ENCODE measurements around the gene SGK1.

- PRO-cap = unidirectional peak, minus-strand start at chr6:134175728
CAGE:
- cytosol, long polyA plus RNA = no peak
- long polyA plus RNA = no peak
- nucleus, long polyA plus RNA = no peak
Observed at GRCh38 chr6:134175403-134176089, 123.1 kb upstream of the SLC2A12 start.

- PRO-cap = no peak
CAGE:
- cytosol, long polyA plus RNA = no peak
- long polyA plus RNA = no peak
- nucleus, long polyA plus RNA = no peak
Observed at GRCh38 chr6:134303469-134304934, 13.9 kb downstream of the SGK1 start.

DNA sequence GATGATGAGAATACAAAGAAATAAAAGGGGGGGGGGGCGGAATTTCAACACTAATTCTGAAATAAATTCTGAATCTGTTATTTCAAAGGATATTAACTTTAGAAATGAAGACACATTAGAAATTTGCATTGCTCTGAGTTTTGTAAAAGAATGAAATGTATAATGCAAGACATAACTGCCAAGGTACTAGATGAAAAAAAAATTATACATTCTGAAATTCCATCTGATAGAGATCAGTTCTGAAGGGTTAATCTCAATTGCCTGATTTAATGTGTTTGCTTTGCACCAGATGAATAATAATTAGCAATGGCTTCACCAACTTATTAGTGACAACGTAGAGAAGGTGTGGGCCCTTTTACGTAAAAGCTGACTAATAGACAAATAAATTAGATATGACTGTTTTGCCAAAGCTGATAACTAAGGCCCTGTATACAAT, 11.0 kb downstream of the SGK1 start:
- PRO-cap = no peak
CAGE:
- cytosol, long polyA plus RNA = no peak
- long polyA plus RNA = no peak
- nucleus, long polyA plus RNA = no peak

DNA sequence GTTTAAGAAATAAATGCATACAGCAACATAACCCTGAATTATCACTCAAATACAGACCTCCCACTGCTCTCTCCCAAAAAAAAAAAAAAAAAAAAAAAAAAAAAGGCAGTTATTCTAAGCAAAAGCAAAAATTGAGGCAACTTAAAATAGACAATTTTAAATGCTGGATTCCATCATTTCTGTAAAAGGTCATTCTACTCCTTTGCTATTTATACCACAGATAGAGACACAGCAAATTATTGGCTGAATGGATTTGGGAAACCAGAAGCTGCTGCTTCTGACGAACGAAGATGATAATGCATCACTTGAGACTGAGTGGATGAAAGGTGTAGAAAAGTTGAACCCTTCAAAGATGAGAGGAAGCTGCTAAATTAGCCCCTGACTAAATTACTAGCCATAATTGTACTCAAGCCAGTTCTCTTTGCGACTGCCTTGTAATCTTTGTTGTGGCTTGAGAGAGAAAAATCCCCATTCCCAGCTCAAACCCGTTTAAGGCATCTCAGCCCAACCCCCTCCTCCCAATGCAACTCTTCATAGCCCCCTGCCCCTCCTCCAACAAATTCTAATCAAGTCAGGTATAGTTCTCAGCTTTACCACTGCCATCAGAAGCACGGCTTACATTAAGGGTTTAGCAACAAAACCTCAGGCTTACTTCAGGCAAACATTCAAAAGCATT, 1.1 kb downstream of the SGK1 start:
- PRO-cap = no peak
CAGE:
- cytosol, long polyA plus RNA = no peak
- long polyA plus RNA = no peak
- nucleus, long polyA plus RNA = no peak

DNA sequence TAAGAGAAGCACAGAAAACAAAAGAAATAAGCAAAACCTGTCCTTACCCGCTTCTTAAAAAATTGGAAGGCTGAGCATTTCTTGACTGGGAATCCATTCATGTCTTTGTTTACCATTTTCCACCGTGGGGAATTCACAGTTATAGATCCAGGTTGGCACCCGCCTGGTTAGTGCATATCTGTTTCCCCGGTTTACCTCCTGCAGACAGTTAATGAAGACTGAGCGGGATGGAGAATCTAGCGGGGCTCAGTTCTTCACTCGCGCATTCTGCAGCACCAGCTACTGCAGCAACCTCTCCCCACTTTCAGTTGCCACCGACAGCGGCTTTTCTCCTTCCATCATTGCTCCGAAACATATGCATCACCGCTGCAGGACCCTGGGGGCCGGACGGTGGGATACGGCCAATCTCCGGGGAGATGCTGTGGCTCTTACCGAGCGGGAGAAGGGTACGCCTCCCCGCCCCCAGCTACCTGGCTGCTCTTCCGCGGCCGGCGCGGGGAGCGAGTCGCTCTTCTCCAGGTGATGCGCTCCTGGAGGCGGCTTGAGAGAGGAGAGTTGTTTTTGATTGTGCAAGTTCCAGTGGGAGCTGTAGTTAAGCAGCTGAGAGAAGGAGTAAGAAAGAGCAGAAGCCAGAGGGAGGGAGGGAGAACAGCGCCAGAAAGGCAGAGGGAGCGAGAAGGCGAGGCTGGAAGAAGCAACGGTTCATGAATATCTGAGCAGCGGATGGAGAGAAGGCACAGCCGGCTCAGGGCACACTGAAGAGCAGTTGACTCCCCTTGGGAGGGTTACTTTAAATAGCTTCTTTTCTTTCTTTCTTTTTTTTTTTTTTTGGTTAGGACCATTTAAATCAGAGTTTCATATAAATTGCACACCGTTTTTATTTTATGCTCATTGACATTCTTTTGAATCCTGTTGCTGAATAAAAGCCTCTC, at the start of gene SGK1:
TSS of gene SGK1 (minus strand) at position 768 of the 932 bp plus-strand sequence.
- PRO-cap = no peak
CAGE:
- cytosol, long polyA plus RNA = no peak
- long polyA plus RNA = no peak
- nucleus, long polyA plus RNA = no peak

DNA sequence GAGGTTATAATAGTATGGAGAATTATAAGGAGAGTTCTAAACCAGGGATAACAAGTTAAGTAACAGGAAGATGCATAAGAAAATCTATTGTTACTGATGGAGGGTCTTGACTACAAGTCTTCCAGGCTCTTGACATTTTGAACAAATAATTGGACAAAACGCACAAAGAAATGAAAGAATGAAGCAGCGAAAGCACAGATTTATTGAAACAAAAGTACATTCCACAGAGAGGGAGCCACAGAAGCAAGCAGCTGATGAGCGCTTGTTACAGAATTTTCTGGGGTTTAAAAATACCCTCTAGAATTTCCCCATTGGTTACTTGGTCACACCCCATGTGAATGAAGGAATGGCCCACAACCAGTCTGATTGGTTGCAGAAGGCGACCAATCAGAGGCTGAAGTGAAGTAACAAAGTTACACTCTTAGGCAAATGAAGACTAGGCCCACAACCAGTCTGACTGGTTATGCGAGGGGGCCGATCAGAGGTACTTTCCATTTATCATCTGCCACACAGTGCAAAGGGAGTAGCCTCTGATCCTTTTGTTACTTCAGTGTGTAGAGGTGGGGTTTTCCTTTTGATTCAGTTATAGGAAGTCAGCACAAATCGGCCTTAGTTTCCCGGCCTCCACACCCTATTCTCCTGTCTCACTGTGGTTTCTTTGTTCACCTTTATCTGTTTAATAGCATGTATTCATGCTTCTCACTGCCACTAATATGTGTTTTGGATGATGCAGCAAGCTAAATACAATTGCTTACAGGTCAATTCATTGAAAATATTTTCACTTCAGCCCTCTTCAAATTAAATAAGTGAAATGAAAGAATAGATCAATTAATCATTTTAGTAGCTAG, 61.1 kb upstream of the SGK1 start:
- PRO-cap = no peak
CAGE:
- cytosol, long polyA plus RNA = no peak
- long polyA plus RNA = no peak
- nucleus, long polyA plus RNA = no peak

GRCh38 chr6:134420554-134421409, 102.9 kb upstream of the SGK1 start:
- PRO-cap = no peak
CAGE:
- cytosol, long polyA plus RNA = no peak
- long polyA plus RNA = no peak
- nucleus, long polyA plus RNA = no peak

DNA sequence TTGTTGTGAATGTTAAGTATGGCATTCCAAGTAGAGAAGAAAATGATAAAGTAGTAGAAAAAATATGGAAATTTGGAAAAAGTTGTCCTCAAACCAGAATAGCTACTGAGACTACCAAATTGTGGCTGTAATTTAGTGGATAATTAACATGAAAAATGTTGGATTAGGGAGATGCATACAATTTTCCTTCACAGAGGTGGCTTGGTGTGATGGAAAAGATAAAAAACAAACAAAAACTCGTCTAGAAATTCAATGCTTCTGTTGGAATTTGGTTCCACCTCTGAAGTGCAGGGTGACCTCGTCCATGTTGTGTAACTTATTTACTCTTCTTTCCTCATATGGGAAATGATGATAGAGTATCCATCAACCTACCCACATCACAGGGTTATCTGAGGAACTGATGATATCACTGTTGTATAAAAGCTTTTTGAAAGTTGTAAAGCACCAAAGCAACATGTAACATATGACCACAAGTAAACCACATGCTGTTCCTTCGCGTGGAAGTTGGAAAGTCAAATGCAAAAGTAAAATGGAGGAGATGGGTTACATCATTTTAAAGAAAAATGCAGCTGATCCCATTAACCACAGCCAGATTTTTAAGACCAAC, 211.9 kb upstream of the SGK1 start:
- PRO-cap = no peak
CAGE:
- cytosol, long polyA plus RNA = no peak
- long polyA plus RNA = no peak
- nucleus, long polyA plus RNA = no peak

DNA sequence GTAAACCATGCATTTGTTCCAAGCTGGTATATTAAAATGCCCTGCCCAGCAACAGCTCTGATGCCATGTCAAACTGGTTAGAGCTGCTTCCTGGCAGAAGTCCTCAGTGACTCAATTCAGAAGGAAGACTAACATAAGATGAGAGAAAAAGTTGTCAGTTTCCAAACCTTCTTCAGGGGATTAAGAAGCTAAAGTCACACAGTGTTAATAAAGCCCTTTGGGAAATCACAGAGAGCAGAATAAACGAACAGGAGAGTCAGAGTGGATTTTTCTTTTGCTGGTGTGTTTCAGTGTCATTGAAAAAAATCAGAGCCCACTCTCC, 304.1 kb upstream of the SGK1 start:
- PRO-cap = no peak
CAGE:
- cytosol, long polyA plus RNA = no peak
- long polyA plus RNA = no peak
- nucleus, long polyA plus RNA = no peak

GRCh38 chr6:134896749-134897248, 53.1 kb downstream of the ALDH8A1 start:
- PRO-cap = no peak
CAGE:
- cytosol, long polyA plus RNA = no peak
- long polyA plus RNA = no peak
- nucleus, long polyA plus RNA = no peak

DNA sequence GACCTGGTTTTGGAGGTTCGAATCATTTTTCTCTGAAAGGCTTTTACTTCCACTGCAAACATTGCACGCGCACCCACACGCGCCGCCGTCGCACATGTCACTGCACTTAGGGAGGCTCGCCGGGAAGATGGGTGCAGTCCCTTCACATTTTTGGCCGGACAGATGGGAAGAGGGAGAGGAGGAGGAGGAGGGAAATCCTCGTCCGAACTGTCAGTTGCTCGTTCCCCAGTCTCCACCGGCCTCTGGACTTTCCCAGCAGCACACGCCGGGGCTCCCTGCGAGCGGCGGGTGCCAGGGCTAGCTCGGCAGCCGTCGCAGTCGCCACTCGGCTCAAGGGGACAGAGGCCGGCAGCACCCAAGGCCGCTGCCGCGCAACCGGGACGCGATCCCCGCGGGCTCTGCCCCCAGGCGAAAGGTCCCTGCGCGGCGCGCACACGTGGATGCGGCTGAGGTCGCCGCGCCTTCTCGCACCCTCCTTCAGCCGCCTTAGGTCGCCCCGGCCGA, 1.1 kb downstream of the MYB start:
- PRO-cap = no peak
CAGE:
- cytosol, long polyA plus RNA = no peak
- long polyA plus RNA = no peak
- nucleus, long polyA plus RNA = no peak

DNA sequence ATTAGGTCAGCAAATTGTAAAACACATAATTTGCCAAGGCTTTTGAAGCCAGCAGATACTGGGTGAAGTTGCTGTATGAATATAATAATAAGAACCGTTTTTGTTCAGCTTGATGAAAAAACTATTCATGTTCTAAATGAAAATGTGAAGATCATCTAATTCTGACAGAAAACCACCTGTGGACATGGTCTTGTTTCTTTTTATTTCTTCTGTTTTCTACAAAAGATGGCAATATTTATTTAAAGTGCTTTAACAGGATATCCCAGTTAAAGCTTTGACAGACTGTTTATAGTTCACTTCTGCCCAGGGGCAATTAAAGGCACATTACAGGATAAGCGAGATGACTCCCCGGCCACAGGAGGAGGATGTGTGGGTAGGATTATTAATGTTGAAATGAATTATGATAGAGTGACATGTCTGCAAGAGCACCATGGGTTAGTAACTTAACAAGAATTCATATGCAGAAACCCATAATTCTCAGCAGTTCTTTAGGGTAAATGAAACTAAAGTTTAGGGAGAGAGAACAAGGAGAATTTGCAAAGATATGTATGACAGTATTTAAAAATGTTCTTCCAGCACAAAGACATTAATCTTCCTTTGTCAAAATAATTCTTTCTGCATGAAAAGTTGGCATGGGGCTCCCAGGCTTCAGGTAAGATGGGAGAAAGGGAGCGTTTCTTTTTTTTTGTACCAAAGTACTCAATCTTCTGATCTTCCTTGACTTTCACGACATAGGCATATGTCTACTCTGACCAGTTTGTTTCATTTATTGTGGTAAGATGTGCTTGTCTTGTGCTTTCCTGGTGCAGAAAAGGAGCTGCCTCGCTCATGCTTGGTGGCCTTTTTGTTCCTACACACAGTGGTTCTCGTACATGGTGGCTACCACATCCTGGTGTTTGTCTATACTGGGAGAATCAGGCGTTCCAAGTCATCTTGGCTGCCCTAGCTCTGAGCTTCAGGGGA, 31.4 kb downstream of the MYB start:
- PRO-cap = no peak
CAGE:
- cytosol, long polyA plus RNA = no peak
- long polyA plus RNA = no peak
- nucleus, long polyA plus RNA = no peak

DNA sequence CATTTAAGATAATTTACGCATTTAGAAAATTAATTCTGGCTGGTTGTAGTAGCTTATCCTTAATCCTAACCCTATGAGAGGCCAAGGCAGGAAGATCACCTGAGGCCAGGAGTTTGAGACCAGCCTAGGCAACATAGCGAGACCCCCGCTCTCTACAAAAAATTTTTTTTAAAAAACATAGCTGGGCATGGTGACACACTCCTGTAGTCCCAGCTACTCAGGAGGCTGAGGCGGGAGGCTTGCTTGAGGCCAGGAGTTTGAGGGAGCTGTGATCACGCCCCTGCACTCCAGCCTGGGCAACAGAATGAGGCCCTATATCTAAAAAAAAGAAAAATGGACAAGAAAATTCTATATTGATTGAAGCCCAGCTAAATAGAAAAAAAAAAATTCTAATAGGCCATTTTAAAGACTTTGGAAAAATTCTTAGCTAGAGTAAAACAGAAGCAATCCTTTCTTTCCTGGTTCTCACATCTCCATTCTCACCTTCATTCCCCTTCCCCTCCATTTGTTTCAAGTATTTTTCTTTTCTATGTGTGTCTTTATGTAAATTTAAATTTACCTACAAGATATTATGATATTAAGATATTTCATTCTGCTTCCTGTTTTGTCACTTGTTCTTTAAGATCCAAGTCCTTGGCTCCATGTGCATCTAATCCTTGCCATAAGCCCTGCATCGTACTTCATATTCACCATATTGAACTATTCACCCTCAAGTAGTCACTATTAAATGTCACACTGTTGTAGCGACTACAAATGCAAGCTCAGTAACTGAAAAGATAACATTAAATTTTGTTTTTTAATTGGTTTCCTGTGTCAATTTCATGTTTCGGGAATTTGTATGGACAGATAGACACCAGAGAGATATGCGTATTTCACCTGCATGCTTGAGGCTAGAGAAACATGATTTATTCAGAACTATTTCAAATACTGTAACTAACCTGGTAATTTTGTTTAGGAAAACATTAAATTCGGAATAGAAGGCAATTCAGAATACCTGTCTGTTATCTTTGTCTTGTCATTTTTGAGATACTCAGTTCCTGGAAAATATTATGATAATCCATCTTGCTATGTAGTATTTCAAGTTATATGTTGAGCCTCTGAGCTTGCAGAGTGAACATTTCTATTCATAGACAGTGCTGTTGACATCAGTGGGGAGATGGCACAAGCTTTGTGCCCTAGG, 33.2 kb downstream of the MYB start:
- PRO-cap = no peak
CAGE:
- cytosol, long polyA plus RNA = no peak
- long polyA plus RNA = no peak
- nucleus, long polyA plus RNA = no peak

GRCh38 chr6:135321001-135321638, 140.0 kb downstream of the MYB start:
- PRO-cap = no peak
CAGE:
- cytosol, long polyA plus RNA = no peak
- long polyA plus RNA = no peak
- nucleus, long polyA plus RNA = no peak

DNA sequence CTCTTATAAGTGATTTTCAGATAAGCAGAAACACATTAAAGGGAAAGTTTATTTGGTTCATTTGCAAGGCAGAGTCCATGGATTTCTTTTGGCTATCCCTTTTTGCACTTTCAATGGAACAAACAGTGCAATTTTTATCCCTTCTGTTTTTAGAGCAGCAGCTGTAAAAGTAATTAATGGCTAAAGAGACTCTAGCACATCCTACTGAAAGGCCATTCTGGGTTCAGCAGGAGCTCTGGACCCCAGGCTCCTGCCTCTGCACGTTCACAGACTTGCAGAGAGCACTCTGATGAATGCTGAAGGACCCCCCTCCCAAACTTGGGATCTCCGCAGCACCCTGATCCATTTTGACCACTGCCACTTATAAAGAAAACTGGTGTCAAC, 40.3 kb upstream of the PDE7B start:
- PRO-cap = no peak
CAGE:
- cytosol, long polyA plus RNA = no peak
- long polyA plus RNA = no peak
- nucleus, long polyA plus RNA = no peak

DNA sequence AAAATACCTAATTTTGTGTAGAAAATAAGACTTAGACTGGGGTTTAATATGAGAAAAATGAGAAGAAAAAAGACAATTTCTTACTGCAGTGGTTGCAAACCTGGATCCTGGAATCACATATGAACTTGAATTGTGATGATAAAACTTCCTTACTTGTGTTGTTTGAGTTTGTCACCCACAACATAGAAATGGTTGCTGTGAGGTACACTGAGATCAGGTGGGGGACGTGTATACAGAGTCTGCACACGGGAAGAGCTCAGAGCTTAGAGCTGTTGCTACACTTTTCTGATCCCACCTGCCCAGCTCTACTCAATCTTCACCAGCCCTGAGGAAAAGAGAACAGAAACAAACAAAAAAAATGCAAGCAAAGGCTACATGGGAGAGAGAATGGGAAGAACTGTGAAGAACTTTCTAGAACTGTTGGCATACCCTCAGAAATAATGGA, 133.1 kb downstream of the PDE7B start:
- PRO-cap = no peak
CAGE:
- cytosol, long polyA plus RNA = no peak
- long polyA plus RNA = no peak
- nucleus, long polyA plus RNA = no peak

GRCh38 chr6:136069012-136069729, 180.9 kb downstream of the MTFR2 start:
- PRO-cap = no peak
CAGE:
- cytosol, long polyA plus RNA = no peak
- long polyA plus RNA = no peak
- nucleus, long polyA plus RNA = no peak

DNA sequence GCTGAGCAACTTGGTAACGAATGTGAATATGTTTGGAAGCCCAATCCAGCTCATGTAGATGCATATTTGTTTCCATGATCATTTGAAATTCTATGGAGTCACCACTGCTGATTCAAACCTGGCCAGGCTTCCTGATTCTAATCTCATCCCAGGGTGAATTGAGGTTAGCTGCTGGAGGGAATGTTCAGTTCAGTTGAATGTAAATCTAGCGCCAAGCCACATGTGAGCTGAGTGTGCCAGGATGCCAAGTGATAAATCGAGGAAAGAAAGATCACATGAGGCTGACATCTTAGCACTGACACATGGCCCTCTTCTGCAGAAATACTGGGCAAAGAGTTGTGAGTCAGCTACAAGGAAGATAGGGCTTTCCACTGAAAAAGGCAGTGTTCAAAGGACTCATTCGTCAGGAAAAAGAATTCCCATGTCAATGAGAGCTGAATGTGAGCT, 172.3 kb downstream of the MTFR2 start:
- PRO-cap = no peak
CAGE:
- cytosol, long polyA plus RNA = no peak
- long polyA plus RNA = no peak
- nucleus, long polyA plus RNA = no peak

GRCh38 chr6:136103336-136104103, 146.6 kb downstream of the MTFR2 start:
- PRO-cap = no peak
CAGE:
- cytosol, long polyA plus RNA = no peak
- long polyA plus RNA = no peak
- nucleus, long polyA plus RNA = no peak

GRCh38 chr6:136113618-136114369, 136.3 kb downstream of the MTFR2 start:
- PRO-cap = no peak
CAGE:
- cytosol, long polyA plus RNA = no peak
- long polyA plus RNA = no peak
- nucleus, long polyA plus RNA = no peak

Data from A549 (cell line).